Colon Carcinoma Metastatic in the Lung (tissue), 2 donors: ENCODE results near the genes SLC12A6 and FAM98B.

DNA sequence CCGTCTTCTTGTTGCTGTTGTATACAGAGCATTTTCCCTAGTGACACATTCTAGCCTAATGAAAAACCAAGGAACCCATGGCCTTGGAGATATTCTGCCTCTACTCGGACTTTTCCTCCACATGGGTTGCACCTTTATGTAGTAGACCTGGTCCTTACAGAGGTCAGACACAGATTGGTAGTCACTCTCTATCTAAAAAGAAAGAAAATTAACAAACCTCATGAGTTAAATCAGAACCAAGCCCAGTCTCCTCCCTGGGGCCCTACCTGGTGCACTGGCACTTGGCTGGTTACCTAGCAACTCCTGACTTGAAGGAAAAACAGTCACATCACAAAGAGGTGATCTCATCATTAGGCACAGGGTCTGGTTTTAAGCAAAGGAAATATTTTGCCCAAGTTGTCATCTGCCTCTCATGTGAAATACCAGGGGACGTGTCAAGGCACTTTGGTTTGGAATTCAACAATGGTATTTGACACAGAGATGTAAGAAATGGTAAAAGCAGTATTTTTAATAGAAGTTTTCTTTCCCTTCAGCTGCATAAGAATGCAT is 47.6 kb upstream of the FMN1 start:
- PRO-cap, 2 experiments, result no peak in any of the 2 experiments

DNA sequence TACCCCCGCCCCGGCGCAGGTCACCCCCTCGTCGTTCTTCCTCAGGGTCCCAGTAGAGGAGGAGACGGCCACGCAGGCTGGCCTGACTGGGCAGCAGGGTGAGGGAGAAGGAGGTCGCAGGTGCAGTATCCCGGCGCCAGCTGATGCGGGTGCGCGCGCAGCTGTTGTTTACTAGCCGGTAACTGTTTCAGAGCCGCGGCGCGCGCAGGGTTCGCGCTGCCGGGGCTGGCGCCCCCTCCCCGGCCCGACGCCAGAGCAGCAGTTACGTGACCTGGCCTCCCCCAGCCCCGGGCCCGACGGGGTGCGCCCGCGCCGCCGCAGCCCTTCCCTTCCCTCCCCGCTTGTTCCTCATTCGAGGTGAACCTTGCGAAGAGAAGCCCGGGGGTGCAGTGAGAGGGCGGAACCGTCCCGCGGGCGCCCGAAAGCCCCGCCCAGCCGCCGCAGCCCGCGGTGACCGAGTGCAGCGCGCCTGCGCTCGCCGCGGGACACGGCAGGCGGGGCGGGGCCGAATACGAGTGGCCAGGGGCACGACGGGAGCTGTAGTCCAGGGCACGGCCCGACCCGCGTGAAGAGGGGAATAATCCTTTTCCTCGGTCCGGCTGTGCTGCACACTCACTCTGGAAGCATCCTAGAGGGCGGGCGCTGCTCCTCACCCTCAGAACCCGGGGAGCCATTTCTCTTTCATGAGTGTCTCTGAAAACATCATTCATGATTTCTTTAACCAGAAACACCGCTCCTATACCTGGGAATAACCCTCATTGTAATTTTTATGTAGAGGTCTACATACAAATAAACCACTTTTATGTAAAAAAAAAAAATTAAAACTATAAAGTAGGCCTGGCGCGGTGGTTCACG is at the start of gene SLC12A6:
Gene SLC12A6 (minus strand): TSS at position 184 of the 855 bp plus-strand sequence.
- PRO-cap, 2 experiments, result peak in 2 of 2 experiments; most common plus-strand start position 181 of the sequence (in 1); most common minus-strand start position 343 of the sequence (in 2)

- PRO-cap, 2 experiments, result peak in 1 of 2 experiments; most common plus-strand start chr15:34582894 (in 1); most common minus-strand start chr15:34582865 (in 1)
These were observed 837 bp downstream of the GOLGA8B start for GRCh38 chr15:34582233-34583394.

GRCh38 chr15:34657065-34658524 is 74.1 kb upstream of the GOLGA8B start:
- PRO-cap, 2 experiments, result no peak in any of the 2 experiments

DNA sequence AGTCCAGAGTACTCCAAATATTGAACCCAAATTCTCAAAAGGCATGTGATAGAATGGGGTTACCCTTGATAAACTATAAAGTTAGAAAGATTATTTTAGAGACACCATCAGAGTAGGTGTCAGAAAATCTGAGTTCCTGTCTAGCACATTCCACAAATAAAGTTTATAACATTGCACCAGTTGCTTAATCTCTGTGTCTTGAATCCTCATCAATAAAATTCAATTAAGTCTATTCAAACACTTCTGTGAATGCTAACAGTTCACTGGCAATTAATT is 6.5 kb downstream of the ACTC1 start:
- PRO-cap, 2 experiments, result no peak in any of the 2 experiments

DNA sequence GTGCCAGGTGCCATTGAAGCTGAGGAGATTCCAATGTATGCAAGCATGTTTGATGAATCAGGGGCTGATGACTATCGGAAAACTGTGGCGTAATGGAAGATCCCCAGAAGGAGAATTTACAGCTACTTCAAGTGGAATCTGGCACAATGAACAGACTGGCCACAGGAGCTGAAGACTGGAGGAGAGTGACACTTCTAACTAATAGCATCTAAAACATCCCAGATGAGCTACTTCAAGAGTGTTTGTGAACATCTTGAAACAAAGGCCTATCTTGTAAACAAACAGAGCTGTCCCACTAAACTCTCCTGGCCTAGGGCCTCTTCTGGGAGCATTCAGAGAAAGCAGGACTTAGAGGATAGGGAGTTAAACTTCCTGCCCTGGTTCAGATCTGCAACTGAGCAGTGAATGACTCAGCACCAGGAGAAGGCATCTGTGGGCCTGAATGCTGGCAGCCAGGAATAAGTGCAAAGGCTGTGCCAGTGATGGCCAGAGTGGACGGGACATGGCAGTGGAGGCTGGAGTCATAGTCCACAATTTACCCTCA is 15.3 kb upstream of the ACTC1 start:
- PRO-cap, 2 experiments, result no peak in any of the 2 experiments

- PRO-cap, 2 experiments, result no peak in any of the 2 experiments
These were observed 213.2 kb downstream of the MEIS2 start for GRCh38 chr15:36887038-36887756.

DNA sequence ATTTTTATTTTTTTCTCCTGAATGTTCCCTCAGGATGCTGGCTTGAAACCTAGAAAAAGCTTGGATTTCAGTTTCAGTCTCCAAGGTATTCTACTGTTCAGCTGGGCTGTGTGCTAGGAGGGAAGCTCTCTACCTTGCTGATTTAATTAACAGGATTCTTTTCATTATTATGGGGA is 185.2 kb downstream of the MEIS2 start:
- PRO-cap, 2 experiments, result no peak in any of the 2 experiments

DNA sequence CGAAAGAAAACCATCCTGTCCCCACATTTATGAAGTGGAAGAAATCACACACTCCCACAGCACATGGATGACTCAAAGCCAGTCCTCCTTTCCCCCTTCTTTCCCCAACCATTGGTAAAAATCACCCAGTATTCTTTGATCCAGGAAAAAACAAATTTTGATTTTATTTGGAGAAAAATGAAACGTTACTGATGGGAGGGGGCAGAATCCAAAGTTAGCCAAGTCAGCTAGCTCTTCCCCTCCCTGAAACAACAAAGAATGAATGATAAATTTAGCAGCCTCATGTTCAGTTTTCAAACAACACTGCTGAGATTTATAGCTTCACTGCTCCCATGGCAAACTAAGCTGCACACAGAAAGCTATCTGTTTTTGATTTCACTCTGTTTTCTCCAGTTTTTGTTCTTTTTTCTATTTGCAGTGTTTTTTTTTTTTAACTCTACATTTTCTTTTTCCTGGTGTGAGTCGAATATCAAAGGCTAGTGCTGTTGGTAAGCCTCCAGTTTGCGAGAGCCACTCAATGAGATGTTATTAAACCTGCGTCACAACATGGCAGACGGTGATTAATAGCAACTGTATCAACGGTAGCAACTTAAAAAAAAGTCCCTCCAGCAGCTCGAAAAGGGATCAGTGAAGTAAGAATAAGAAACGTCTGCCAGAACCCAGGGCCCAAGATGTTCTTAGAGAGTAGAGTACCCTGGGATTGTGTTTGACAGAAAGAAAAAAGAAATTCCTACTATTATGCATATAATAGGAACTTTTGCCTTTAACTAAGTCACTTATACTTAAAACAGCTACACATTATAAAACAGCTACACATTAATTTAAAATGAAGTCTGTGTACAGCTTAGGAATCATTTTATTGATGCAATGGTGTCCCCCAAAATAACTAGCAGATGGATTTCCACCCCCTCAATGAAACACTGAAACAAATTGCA is 84.2 kb downstream of the MEIS2 start:
- PRO-cap, 2 experiments, result no peak in any of the 2 experiments

DNA sequence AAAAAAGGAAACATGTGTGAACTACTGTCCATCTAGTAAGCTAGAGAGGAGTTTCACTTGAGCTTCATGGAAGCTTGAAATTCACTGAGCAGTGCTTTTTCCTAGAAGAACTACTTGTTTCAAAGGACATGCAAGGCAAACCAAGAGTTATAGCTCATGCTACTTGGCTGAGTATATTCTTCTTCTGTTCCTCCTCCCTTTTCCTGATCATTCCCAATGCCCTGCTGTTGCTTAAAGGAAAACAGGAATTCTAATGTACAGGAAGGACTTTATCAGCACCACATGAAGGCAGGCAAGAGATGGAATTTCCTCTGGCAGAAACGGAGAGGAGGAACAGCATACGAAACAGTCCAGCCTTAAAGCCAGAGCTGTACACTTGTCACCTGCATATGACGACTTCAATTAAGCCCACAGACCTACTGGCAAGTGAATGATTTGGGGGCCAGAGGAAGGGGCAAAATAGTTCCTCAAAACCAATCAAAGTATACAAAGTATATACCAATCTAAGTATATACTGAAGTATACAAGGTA is 15.7 kb downstream of the MEIS2 start:
- PRO-cap, 2 experiments, result no peak in any of the 2 experiments

- PRO-cap, 2 experiments, result no peak in any of the 2 experiments
These were observed 50.0 kb downstream of the TMCO5A start for GRCh38 chr15:37984386-37984856.

DNA sequence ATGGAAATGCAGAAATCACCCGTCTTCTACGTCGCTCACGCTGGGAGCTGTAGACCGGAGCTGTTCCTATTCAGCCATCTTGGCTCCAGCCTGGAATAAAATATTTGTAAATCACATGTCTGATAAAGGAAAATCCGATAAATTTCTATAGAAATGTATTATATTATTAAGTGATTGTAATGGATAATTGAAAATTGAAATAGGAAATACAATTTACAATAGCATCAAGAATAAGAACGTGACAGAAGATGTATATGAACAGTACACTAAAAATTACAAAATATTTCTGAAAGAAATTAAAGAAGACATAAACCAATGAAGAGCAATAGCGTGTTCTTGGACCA is 109.9 kb upstream of the SPRED1 start:
- PRO-cap, 2 experiments, result no peak in any of the 2 experiments

- PRO-cap, 2 experiments, result no peak in any of the 2 experiments
These were observed 74.6 kb downstream of the SPRED1 start for GRCh38 chr15:38327114-38327841.

DNA sequence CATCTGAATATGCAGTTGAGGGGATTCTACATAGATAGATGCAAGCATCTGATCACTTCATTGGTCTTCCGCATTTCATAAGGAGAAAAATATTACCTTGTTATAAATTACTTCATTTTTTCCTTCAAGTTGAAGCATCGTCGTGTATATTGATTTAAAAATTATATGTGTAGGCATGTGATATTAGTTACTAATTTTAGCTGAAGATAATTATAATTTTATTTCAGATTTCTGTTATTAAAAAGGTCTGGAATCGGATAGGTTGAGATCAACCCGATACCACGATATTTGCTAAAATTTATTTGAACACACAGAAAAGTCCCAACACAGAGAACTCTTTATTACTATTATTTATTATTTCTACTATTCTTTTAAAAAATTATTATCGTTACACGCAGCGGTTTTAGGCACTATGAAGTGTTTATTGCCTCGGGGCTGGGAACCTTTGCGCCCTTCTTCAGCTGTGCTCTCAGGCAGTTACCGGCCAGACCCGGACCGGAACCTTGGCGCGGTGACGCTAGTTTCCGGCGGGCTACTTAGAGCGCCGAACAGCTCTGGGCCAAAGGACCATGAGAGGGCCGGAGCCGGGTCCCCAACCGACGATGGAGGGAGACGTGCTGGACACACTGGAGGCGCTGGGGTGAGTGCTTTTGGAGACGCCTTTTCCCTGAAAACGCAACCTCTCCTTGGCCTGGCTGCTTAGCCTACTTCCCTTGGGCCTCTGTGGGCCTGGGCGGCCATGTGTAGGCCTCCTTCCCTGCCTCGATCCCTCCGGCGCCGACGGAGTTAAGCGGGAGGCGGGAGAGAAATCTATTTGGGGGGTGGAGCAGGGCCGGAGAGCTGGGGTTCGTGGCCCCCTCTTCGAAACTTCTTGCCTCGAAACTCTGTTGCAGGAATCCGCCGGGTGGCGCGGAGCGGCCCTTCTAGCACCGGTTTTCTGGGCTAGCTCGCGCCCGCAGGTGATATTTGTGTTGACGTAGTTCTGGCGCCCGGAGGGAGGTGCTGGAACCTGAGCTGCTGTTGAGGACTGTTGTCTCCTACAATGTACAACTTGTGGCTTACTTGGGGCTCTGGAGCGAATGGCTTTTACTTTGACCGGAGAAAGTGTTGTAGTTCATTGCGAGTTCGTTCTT is at the start of gene FAM98B:
Gene FAM98B (plus strand): TSS at position 535 of the 1,133 bp plus-strand sequence.
- PRO-cap, 2 experiments, result peak in 2 of 2 experiments; most common plus-strand start position 547 of the sequence (in 1); most common minus-strand start position 939 of the sequence (in 2)

GRCh38 chr15:38670416-38671155 is 106.0 kb upstream of the RASGRP1 start:
- PRO-cap, 2 experiments, result peak in 1 of 2 experiments; most common plus-strand start chr15:38670951 (in 1); most common minus-strand start chr15:38670654 (in 1)

DNA sequence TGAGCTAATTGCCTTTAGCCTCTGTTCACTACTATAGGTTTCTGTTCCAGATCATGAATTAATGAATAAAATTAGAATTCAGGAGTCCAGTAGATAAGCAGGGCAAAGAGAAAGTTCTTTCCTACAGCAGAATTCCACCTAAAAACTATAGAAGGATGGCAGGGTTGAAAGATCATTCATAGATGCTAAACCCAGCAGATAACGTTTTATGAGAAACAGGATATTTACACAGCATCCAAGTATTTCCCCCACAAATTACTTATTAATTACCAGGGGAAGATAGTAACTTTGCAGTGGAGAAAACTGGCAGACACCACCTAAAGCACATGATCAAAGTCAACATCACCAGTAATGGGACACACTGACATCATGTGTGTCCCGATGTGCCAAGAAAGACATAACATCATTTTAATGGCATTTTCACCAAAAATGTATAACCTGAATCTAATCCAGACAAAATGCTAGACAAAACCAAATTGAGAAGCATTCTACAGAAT is 220.5 kb upstream of the THBS1 start:
- PRO-cap, 2 experiments, result no peak in any of the 2 experiments

- PRO-cap, 2 experiments, result peak in 1 of 2 experiments; most common plus-strand start chr15:39427461 (in 1); most common minus-strand start chr15:39427150 (in 1)
These were observed 153.9 kb upstream of the THBS1 start for GRCh38 chr15:39426766-39427655.

DNA sequence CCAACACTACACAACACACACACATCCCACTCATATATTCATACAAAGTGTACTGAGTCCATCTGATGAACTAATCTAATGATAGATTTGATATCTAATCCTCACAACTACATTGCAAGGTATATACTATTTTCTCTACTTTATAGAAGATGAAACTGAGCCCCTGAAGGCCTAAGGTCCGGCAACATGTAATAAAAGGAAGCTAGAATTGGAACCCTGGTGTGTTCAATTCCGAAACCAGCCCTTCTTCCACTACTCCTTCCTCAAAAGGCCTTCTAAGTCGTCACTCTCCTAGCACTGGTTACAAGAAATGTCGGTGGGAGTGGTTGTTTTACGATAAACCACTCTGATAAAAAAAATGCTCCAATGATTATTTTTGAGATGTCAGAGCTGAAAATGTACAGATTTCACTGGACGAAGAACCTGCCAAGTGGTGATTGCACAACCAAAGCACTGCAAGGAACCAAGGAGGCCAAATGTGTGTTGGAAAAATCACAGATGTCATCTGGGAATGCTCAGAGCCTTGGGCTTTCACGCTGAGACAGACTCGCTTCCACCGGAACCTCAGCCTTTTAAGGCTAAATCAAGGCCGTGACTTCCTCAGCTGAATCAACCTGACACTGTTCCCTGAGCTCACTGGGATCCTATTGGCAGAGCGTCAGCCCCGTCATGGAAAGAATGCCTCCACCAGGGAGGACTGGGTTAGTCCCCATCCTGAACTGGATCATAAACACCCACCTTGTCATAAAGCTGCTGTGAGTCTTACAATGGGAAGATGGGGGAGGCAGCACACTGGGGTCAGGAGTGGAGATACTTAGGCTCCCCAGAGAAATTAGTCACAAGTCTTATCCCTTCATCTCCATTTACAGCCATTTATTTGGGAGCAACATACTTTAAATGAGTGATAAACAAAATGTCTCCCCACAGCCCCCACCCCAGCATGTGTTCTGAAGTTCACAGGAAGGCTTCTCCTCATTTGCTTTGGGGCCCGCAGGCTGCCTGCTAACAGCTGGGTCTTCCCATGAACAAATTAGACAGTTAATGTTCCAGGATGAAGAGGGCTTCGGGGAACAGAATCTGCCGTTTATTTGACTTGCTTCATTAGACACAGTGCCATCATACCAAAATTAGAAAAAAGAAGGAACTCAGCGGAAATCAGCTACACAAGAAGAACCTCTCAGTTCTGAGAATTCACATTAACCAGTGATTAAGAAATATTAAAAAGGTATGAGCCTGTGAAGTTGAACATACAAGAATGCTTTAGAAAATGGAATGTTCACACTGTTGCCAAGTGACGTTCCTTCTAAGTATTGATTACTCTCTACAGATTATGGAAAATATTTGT is 107.9 kb upstream of the THBS1 start:
- PRO-cap, 2 experiments, result peak in 1 of 2 experiments; most common minus-strand start position 547 of the sequence (in 1)

DNA sequence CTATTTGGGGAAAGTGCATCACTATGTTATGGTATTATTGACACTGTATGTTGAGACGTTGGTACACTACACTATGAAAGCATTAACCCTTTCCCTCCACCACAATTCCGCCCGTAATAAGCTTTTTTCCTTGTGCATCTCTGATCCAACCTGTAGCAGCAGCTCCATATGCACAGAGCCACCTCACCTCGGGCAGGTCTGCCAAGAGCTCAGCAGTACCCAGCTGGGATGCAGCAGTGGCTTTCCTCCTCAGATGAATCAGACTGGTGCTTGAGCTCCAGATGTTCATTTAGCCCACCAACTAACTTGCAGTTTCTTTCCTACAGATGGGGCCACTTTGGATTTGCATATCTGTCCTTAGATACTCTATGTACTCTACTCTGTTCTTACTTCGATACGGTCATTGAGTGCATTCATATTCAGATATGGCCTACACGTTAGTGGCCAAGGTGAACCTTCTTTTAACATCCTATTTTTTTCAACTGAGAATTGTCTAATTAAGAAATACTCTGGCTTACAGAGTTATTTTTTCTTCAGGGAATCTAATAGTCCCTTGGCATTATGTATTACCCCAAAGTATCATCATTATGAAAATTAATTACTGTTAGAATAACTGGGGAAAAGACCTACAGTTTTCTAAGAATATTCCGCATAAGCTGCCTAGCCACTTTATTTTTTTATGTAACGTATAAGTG is 14.9 kb upstream of the FSIP1 start:
- PRO-cap, 2 experiments, result no peak in any of the 2 experiments

DNA sequence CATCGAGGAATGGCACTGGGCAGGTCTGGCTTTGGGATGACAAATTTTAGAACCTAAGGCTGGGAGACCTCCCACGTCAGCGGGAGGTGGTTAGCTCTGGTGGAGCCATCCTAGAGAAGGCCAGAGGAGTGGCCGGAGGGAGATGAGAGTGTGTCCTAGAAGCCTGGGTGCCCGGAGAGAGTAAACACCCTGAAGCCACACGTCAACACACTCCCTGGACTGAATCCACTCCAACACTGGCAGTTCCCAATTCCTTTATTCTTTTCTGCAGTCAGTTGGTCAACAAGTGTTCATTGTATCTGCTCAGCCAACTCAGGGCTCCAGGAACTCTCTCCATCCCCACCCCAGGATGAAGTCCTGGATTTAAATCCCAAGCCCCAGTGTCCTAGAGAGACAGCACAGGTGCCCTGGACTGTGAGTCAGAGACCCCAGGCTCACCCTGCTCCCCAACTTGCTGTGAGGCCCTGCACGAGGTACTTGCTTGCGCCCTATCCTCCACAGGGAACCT is 5.5 kb upstream of the SRP14 start:
- PRO-cap, 2 experiments, result no peak in any of the 2 experiments